Heart right ventricle (tissue), 2 donors: ENCODE measurements around a stretch of chr12.

DNA sequence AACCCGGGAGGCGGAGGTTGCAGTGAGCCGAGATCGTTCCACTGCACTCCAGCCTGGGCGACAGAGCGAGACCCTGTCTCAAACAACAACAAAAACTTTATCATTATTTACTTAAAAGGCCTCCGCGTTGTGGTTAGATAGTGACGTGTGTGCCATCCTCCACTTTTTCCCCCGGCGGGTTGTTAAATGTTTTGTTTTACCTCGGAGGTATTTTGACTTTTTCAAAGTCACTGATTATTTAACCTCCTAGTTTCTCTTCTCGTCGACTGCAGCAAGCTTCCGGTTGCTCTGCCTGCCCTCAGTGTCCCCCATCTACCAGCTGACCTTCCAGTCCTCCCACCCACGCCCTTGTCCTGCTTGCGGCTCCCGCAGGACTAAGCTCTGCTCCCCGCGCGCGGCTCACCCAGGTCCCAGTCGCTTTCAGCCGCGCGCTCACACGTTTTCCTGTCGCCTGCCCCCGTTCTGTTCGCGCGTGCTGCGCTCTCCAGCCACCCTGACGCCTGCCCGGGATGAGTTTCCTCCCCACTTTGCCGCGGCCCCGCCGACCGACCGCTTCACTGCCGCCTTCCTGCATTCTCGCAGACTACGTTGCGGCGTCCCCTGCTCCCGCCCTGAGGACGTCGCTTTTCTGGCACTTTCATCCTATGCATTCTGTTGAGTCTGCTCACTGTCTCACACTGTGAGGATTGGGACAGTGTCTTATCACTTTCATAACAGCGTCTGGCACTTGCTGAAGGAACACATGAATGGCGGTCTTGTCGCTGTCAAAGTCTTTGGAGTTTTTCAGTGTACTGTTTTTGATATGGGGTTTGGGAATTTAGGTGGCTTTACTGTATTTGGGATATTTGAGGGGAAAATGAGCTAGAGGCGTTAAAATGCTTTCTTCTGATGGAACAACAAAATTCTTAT lies 1.4 kb upstream of the SCAF11 start:
- PRO-cap, 2 experiments: peak in 2 of 2 experiments; most common plus-strand start position 406 of the sequence (in 1); most common minus-strand start position 578 of the sequence (in 2)

DNA sequence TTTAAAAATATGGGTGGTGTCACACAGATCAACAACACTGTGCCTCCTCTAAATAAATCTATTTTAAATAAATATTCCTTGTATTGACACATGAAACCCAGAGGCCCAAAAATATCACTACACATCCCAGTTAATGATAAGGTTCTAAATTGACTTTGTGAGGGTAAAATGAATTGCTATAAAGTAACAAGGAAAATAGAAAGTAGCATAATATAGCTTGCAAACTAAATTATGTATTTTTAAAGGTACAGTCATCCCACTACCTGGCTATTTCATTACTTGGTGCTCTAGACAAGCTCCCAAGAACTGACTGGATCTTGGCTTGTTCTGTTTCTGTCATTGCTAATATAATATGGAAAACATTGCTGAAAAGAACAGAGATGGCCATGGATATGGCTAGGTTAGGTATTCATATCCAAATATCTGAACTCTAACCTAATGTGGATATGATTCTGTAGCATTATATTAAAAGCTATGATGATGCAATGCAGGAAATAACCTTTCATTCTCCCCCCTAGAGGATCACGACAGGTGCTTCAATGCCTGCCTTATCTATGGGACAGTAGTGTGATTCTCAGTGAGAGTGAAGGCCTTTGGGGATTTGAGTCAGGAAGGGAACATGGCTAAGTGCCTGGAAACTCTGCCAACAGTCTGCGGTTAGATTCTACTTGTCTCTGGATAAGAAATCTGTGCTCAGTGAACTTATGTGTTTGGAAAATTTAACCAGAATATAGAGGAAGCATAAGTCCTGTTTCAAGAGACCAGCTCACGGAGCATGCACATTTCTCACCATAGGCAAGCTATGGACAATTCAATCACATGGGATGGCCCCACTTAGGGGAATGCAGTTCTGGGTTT lies 82.0 kb downstream of the SLC38A1 start:
- PRO-cap, 2 experiments: no peak in any of the 2 experiments

DNA sequence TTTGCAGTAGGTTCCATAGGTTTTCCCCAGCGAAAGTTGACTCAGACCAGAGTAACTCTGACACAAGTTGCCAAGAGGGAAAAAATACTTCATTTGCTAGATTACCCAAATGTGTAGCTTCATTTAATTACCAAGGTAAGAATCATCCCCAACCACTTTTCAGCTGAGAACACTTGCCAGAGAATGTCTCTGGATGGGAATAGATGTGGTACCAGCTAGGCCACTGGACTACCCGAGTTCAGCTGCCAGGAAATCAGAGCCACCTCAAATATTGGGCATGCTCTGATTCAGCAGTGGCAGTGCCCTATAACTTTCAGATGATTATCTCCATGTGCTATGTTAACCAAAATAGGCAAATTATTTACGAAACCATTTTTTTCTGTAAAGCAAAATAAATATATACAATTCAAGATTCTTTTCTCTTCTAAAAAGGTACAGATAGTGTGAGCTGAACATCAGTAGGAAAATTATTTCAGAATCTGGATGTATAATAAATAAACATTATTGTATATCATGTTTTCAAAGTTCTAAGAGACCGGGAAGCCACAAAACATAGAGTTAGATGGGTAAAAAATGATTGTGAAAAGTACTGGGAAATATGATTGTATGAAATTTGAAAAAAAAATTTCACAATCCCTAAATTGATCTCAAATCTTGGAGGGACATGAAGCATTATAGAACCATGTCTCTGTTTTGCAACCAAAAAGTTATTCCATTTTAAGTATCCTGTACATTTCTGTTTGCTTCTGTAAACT lies 80.5 kb downstream of the SLC38A1 start:
- PRO-cap, 2 experiments: no peak in any of the 2 experiments

GRCh38 chr12:46195191-46195742 lies 73.6 kb downstream of the SLC38A1 start:
- PRO-cap, 2 experiments: no peak in any of the 2 experiments

DNA sequence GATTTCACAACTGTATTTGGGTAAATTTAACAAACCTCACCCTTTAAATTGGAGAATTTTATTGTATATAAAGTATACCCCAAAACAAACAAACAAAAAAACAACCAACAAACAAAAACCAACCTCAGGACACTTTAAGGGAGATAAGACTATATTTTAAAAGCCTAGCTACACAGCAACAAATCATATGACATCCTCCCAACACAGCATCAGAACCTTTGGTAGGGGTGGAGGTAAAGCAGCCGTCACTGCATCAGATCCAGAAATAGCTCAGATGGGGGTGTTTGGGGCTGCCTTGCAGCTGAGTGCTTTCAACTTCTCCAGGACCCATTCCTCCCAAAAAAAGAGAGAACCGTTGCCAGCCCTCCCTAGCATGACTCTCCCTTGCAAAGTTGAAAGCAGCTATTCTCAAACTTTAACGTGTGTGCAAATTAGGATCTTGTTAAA lies 54.2 kb downstream of the SLC38A1 start:
- PRO-cap, 2 experiments: no peak in any of the 2 experiments

- PRO-cap, 2 experiments: no peak in any of the 2 experiments
Observed at GRCh38 chr12:46228231-46228658, 40.6 kb downstream of the SLC38A1 start.

- PRO-cap, 2 experiments: no peak in any of the 2 experiments
Observed at GRCh38 chr12:46382118-46382691, 9.6 kb upstream of the SLC38A2 start.

DNA sequence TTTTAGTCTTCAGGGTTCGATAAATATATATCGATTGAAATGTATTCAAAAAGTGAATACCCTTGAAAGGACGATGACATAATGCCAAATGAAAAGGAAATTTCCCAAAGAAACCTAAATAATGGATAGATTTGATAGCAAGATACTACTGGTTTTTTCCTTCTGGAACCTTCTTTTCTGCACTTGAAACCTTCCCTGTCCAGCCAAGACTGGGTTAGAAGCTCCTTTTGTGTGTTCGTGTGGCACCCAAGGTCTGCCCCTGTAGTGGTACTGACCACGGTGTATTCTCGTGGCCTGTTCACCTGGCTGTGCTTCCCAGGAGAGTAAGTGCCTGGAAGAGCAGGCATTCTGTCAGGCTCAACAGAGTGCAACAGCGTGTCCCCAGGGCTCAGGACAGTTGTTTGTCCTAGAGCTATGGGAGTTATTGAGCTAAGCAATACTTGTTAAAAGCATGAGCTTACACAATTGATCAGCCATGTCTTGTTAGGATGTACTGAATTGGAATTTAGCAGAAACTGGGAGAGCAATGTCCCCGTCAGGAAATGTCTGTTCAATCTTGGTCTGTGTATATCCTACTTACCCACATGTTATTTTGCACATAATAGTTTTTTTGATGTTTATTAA lies 12.8 kb upstream of the SLC38A2 start:
- PRO-cap, 2 experiments: no peak in any of the 2 experiments

DNA sequence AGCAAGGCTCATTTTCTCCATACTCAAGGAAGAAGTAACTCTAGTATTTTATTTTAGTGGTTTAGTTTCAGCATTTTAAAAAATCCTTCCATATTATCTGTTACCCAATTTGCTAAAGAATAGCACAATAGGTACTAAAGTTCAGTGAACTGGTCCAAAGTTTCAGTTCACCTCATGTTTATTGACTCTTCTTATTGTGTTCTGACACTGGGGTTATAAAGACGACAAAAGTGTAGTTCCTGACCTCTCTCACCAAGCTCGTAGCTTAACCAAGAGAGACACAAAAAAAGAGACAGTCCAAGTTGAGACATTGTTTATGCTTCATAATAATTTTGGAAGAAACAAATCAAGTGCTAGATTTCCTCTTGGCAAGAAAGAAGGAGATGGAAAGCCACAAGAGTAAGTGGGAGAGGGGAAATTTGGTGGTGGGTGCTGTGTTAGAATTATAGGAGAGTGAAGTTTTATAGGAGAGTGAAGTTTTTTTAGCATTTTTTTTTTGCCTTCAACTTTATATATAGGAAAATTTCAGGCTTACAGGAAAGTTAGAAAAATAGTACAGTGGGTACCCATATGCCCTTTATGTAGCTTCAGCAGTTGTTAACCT lies 40.9 kb upstream of the SLC38A2 start:
- PRO-cap, 2 experiments: no peak in any of the 2 experiments

- PRO-cap, 2 experiments: no peak in any of the 2 experiments
Observed at GRCh38 chr12:46470069-46470326, 97.4 kb upstream of the SLC38A2 start.

DNA sequence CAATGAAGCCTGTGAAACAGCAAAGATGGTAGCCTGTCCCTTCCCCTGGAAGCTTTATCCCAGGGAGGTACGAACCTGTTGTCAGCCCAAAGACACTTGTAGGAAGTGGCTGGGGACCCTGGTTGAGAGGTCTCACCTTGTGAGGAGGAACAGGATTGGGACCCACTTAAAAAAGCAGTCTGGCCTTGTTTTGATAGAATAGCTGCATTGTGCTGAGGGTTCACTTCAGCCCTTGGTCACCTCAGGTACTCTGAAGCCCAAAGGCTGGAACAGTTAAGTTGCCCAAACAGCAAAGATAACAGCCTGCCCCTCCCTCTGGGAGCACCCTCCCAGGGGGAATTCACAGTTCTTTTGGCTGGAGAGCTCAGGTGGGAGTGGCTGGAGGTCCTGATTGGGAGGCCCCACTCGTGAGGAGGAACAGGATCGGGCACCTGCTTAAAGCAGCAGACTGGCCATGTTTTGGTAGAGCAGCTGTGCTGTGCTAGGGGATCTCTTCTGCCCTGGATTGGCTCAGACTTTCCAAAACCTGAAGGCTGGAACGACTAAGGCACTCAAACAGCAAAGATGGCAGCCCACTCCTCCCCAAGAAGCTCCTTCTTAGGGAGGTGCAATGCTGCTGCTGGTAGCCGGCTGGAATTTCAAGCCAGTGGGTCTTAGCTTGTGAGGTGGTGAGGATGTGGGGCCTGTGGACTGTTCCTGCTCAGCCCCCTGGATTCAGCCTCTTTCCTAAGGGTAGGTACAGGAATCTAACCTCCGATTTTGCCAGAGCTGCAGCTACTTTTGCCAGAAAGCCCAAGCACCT lies 143.8 kb upstream of the SLC38A2 start:
- PRO-cap, 2 experiments: no peak in any of the 2 experiments

DNA sequence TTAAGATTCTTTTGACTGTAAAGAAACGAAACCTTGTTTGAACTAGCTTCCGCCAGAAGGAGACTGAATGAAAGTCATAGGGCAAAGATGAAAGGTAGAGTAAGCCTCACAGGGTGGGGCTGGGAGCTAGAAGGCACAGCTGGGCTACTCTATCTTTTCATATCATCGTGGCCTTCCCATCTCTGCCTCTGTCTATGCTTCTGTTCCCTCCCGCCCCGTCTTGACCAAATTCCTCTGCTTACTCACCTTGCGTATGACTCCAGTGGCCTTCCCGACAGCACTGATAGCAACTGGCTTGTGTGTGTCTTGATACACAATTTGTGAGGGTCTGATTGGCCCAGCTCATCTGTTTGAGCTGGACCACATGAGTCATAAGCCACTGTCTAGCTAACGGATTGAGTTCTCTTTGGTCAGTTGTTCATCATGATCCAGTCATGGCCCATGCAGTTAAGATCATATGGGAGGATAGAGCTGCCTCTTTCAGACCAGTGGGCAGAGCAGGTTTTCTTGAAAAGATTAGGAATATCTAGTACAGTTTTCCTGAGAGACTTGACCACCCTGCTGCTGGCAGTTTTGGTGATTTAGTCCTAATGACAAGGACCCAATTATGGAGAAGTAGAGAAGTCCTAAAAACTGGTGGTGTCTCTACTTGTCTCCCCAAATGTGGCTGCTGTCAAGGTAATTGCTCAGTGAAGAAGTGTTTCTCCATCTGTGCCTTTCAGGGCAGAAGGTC lies 151.6 kb upstream of the SLC38A2 start:
- PRO-cap, 2 experiments: no peak in any of the 2 experiments

GRCh38 chr12:46617355-46617574 lies 208.5 kb downstream of the SLC38A4 start:
- PRO-cap, 2 experiments: no peak in any of the 2 experiments

- PRO-cap, 2 experiments: no peak in any of the 2 experiments
Observed at GRCh38 chr12:46618102-46619196, 207.3 kb downstream of the SLC38A4 start.

GRCh38 chr12:46921751-46922139 lies 95.9 kb upstream of the SLC38A4 start:
- PRO-cap, 2 experiments: no peak in any of the 2 experiments

DNA sequence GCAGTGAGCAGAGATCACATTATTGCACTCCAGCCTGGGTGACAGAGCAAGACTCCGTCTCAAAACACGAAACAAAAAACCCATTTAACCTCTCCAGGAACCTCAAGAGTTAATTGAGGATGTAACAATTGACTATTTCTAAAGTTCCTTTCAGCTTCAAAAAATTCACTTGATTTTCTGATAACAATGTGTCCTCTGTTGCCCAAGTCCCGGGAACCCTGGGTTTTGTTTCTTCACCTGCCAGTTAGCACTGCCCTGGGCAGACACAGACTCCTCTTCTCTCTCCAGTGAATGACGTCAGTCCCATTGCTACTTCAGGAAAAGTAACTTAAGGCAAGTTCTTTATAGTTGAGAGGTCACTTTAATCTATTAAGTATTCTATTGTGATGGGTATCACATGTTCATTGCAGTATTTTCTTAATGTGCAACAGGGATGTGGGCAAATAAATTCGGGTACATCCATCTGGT lies 5.4 kb upstream of the AMIGO2 start:
- PRO-cap, 2 experiments: no peak in any of the 2 experiments

GRCh38 chr12:47307638-47308009 lies 227.9 kb upstream of the AMIGO2 start:
- PRO-cap, 2 experiments: no peak in any of the 2 experiments

GRCh38 chr12:47359684-47360144 lies 280.0 kb upstream of the AMIGO2 start:
- PRO-cap, 2 experiments: no peak in any of the 2 experiments

DNA sequence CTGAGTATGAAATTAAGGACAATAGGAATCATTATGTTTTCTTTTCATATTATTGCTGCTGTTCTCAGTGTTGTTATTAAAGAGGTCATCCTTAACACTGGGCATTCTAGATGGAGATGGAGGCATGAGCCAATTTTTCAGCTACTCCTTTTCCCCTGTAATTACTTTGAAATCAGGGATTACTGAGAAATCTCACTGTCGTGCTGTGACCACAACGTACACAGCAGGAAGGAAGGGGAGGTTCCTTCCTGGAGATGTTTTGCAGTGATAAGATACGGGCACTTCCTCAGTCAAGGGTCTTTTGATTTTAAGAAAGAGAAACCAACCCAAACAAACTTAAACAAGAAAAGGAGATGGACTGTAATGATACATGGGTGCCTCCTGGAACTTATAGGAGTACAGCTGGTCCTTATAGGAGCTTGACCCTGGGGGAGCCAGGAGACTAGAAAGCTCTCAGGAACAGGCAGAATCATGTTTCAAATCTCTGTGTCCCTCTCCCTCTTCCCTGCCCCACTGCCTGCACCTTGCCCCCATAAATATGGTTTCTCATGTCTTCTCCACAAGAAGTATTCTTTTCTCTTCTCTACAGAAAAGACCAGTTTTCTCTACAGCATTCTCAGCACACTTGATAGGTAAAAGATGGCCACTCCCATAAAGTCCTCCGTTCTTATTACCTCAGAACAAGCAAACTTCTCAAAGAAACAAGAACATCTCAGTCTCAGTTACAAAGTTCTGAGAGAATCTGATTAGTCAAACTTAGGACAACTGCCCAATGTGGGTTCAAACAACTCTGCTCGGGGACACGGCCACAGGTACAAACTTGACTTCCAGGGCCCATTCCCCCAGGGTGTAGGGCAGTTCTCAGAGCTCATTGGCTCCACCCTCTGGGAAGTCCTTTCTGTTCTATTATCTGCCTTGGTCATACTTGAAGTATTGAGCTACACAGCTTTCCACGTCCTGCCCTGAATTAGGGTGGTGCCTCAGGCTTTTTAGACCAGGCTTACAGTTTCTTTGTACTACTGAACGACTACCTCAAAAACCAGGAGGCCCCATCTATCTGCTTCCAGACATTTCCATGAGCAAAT lies 281.2 kb upstream of the AMIGO2 start:
- PRO-cap, 2 experiments: peak in 1 of 2 experiments; most common plus-strand start position 922 of the sequence (in 1); most common minus-strand start position 908 of the sequence (in 1)

- PRO-cap, 2 experiments: no peak in any of the 2 experiments
Observed at GRCh38 chr12:47383900-47384311, 304.1 kb upstream of the AMIGO2 start.